Measurements from ENCODE around the genes FRAT1 and EXOSC1.

DNA sequence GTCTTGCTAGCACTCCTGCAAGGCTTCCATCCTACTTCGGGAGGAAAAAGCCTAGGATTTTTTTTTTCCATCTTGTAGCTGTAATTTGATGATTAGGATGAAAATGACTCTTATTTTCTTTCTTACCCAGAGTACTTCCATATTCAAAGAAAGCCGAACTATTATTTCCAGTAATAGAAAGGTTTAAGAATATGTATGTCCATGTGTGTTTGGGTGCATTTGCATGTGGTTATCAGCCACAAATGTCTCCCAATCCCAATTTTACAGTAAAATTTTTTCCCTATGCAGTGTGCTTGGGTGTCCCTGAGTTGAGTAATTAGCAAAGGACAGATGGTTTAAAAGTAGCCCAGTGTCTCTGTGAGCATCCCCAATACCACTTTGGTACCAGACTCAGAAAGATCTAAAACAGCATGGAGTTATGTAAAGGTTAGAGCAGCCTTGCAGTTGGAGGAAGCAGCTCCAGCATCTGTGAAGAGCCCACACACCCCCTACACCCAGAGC is 153.9 kb downstream of the LCOR start:
- PRO-cap: no peak

DNA sequence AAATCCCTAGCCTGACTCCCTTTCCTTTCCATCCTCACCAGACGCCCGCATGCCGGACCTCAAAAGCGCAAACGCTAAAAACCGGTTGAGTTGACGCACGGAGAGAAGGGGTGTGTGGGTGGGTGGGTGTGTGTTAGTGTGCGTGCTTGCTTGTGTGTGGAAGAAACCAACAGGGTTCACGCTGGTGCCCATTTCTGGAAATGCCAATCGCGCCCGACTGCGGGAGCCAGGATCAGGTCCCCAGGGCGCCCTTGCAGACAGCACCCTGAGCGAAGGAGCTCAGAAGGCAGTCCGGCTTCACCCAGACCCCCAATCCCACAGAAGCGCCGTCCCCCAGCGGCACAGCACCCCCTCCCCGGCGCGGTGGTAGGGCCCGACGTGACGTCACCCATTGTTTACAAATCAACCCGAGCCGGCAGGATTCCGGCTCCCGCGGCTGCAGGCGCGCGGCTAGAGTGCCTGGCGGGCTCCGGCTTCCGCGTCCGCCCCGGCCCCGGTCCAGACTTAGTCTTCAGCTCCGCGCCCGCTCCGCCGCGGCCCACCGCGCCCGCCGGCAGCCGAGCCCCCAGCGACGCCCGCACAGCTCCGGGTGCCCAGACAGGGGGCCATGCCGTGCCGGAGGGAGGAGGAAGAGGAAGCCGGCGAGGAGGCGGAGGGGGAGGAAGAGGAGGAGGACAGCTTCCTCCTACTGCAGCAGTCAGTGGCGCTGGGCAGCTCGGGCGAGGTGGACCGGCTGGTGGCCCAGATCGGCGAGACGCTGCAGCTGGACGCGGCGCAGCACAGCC is at the start of gene FRAT1:
TSS of gene FRAT1 (plus strand) at position 425 of the 785 bp plus-strand sequence.
- PRO-cap: bidirectional peak, plus-strand start at position 453 of the sequence, minus-strand start at position 76 of the sequence; bidirectional peak, plus-strand start at position 700 of the sequence, minus-strand start at position 699 of the sequence

GRCh38 chr10:97331690-97332901 is 2.4 kb downstream of the FRAT2 start:
- PRO-cap: unidirectional peak, plus-strand start at chr10:97332105; unidirectional peak, plus-strand start at chr10:97332789

DNA sequence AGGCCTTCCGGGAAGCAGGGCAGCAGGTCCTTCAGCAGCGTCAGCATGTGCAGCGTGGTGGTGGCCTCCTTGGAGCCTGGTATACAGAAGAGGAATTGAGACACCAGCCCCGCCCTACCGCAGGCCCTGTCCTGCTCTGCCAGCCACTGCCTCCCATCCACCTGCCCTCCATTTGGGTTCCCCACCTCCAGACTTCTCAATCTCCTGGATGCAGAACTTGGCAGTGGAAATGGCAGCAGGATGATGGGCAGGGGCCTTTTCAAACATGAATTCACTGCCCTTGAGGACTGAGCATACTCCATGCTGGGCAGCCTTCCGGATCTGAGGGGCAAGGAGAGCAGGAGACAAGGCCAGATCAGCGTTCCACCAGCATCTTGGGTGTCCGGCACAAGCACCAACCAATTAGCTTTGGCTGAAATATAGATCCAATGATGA is 12.8 kb downstream of the RRP12 start:
- PRO-cap: no peak

DNA sequence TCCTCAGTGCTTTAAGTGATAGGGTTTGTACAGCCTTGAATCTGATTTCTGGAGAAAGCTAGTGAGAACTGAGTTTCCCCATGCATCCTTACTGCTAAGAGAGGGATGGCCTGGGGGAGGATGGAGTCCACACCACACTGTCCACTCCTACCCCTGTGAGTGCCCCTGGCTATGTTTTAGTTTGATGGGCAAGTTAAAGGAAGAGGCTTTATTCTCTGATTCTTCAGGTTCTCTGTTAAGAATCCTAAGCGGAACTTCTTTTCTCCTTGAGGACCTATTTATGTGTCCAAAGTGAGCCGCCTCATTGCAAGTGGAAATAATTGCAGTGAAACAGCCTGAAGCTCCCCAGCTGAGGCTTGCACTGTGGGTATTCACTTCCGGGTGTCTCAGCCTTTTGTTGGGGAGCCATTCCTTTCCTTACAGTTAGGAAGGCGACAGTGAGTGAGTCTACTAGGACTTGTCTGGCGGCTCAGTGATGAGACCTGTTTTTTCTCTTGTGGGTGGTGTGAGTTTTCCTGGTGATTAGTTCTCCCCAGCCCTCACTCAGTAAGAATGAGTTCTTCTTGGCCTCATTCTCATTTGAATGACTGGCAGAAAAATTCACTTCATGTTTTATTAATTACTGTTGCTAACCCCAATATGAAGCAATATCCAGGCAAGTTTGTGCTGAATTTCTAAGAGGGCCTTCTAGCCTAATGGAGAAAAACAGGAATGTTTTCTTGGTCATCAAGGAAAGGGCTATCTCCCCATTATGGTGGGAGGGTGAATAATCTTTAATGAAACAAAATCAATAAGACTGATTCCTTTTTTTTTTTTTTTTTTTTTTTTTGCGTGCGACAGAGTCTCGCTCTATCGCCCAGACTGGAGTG is 2.5 kb downstream of the PGAM1 start:
- PRO-cap: unidirectional peak, minus-strand start at position 554 of the sequence

DNA sequence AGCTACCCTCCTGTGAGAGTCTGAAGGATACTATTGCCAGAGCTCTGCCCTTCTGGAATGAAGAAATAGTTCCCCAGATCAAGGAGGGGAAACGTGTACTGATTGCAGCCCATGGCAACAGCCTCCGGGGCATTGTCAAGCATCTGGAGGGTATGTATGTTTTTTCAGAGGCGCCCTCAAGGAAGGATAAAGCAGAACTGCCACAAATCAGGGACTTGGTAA is 4.9 kb downstream of the PGAM1 start:
- PRO-cap: no peak

GRCh38 chr10:97445229-97446302 is at the start of gene EXOSC1:
TSS of gene EXOSC1 (minus strand) at chr10:97446006.
- PRO-cap: bidirectional peak, plus-strand start at chr10:97446177, minus-strand start at chr10:97446006

- PRO-cap: no peak
These were observed 6.6 kb downstream of the ZDHHC16 start for GRCh38 chr10:97452406-97453171.

DNA sequence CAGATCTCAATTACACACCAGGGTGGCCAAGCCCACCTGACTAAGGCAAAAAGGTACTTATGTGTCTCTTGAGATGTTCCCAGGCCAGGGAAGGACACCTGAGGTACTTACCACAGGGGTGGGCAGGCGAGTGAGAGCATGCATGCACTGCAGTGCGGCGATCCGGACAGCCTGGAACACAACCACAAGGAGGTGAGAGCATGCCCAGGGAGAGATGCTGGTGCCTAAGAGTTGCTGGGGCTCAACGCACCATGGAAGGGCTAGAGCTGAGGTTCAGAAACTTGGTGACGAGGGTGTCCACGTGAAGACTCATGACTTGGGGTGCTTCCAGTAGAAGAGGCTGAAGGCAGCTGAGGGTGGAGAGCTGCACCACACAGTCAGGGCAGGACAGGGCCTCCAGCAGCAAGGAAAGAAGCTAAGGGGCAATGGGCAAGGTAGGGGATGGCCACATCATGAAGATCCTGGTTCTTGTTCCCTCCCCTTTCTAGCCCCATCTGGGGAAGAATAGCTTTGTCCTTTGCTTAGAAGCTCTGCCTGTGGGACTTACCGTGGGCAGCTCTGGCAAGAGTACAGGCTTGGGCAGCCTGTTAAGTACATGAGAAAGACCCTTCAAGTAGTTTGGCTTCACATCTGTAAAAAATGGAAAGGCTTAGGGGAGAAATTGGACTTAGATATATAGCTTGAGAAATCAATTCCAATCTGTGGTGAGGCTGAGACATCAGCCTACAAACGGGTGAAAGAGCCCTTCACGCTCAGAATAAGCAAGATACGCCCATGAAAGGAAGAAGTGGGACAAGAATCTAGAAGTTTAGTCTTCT is 13.3 kb downstream of the ZDHHC16 start:
- PRO-cap: no peak

DNA sequence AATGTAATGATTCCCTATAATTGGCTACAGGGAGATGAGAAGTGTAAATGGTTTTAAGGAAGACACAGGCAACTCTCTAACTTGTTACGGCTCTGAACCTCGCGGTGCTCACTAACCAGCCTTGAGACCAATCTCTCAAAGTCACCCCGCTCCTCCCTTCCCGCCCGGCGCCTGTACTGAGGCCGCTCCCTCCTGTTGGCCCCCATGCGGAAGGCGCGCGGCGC is 273 bp downstream of the MMS19 start:
- PRO-cap: no peak

GRCh38 chr10:97542947-97543499 is 29.6 kb upstream of the ANKRD2 start:
- PRO-cap: bidirectional peak, plus-strand start at chr10:97543404, minus-strand start at chr10:97543245

- PRO-cap: no peak
These were observed 6.9 kb downstream of the C10orf62 start for GRCh38 chr10:97596050-97597215.

- PRO-cap: bidirectional peak, plus-strand start at chr10:97649267, minus-strand start at chr10:97649128
These were observed 8.3 kb downstream of the PI4K2A start for GRCh38 chr10:97648354-97649563.

DNA sequence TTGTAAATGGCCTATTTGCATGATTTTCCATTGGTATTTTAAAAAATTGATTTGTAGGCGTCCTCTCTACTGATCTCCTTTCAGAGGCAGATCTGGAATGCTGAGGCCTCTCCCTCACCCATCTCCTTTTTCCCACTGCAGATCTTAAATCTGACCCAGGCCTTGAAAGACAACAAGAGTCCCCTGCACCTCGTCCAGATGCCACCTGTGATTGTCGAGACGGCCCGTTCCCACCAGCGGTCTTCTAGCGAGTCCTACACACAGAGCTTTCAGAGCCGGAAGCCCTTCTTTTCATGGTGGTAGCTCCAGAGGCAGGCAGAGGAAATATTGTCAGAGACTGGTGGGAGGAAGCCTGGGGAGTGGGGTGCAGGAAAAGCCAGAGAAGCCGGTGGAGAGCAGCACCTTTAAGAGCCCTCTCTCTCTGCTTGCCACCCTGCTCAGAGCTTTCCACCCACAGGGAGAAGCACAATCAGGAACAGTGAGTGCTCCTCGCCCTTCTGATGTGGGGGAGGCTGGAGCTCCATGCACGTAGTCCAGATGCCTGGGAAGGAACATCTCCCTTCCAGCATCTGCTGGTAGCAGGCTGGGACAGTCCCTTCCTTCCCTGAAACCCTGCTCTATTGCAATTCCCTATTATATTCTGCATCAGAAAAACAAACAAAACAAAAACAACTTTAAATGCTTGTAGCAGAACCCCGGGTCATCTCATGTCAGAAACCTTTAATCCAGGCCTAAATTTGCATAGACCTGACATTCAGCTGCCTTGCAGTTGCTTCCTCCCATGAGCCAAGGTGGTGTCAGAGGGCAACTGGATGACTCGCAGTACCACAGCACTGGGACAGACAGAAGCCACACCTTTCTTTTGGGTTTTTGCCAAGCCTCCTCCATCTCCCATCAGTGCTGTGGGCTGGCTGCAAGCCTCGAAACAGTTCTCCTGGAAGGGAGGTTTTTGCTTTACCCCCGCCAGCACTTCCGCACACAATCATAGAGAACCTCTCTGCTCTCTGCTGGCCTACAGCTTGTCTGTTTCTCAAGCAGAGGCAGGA is 13.3 kb downstream of the AVPI1 start:
- PRO-cap: no peak

DNA sequence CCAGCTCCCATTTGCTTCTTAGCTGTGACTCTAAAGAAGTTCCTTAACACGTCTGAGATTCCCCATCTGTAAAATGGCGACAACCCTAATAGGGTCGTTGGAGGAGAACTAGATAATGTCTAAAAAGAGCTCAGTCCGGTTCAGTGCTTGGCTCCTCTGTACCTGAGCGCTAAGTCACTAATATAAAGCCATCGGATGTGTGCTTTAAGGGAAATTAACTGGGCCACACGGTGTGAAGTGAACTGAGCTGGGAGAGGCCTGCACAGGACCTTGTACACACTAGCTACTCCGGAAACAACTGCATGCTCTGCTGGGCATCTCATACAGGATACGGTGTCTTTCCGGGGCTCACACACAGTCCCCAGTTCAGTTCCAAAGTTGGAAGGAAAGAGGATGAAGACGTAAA is 456 bp upstream of the ZFYVE27 start:
- PRO-cap: no peak

DNA sequence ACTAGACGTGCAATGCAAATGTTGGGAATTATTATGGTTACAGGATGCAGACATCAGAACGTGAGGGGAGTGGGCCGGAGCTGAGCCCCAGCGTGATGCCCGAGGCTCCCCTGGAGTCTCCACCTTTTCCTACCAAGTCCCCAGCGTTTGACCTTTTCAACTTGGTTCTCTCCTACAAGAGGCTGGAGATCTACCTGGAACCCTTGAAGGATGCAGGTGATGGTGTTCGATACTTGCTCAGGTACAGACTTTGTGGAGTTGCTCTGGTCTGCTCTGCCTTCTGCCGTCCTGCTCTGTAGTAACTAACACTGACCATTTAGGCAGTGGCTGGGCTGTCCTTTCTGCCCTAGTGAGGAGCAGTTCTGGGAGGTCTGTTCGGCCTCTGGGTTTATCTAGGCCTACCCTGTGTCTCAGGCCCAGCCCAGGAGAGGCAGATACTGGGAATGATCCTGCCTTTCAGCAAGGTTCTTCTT is 1.5 kb downstream of the ZFYVE27 start:
- PRO-cap: no peak

DNA sequence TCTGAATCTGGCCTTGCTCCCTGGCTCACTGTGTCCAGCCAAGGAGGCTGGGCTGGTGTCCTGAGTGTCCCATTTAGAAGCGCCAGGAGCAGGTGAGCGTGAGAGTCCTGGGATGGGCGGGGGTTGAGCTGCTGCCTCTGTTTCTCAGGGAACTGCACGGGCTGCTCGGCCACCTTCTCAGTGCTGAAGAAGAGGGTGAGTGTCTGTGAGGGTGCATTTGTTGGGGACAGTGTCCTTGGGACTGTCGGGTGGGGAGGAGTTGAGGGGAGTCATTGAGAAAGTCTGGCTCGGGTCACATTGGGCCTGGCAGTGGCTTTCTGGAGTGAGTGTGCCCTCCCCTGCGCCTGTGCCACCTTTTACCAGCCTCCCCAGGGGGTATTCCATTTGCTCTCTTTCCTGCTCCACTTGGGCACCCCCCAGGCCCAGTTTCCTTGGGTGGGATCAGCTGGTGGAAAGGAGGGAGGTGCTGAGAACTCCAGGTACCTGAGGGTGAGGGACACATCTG is 14.6 kb downstream of the SFRP5 start:
- PRO-cap: no peak

GRCh38 chr10:97823607-97824266 is 25.9 kb upstream of the GOLGA7B start:
- PRO-cap: unidirectional peak, minus-strand start at chr10:97823898

GRCh38 chr10:98223732-98224088 is 44.3 kb downstream of the LOXL4 start:
- PRO-cap: no peak

DNA sequence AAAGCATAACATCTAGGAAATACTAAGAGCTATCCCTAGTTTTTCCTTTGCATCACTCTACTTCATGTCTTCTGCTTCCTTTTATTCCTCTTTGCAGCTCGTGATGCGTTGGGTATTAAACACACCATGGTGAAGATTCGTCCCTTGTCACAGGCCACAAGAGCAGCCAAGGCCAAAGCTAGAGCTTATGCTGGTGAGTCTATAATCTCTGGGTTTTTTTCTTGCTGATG is 32.8 kb downstream of the LOXL4 start:
- PRO-cap: no peak